ENCODE results near the genes ARRDC2 and KXD1.

DNA sequence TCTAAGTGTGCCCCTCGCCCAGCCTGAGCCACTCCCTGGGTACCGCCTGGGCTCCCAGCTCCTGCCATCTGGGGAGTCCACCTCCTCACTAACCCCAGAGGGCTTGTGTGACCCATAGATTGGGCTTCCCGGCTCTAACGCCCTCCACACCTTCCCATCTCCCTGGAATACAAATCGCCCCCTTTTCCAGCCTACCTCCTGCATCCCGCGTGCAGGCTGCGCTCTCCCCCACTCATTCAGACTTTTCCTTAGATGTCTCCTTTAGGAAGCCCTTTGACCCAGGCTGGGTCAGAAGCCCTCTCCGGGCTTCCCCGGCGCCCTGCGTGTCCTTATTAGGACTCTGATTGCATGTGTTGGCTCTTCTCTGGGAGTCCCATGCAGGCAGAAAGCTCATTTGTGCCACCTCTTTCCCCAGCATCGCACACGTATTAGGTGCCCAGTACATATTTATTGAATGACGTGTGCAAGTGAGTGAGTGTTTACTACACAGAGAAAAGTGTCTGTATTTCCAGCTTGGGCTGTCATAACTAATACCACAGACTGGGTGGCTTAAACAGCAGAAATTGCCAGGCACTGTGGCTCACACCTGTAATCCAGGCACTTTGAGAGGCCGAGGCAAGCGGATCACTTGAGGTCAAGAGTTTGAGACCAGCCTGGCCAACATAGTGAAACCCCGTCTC lies 803 bp downstream of the CCDC124 start:
- PRO-cap: no peak

DNA sequence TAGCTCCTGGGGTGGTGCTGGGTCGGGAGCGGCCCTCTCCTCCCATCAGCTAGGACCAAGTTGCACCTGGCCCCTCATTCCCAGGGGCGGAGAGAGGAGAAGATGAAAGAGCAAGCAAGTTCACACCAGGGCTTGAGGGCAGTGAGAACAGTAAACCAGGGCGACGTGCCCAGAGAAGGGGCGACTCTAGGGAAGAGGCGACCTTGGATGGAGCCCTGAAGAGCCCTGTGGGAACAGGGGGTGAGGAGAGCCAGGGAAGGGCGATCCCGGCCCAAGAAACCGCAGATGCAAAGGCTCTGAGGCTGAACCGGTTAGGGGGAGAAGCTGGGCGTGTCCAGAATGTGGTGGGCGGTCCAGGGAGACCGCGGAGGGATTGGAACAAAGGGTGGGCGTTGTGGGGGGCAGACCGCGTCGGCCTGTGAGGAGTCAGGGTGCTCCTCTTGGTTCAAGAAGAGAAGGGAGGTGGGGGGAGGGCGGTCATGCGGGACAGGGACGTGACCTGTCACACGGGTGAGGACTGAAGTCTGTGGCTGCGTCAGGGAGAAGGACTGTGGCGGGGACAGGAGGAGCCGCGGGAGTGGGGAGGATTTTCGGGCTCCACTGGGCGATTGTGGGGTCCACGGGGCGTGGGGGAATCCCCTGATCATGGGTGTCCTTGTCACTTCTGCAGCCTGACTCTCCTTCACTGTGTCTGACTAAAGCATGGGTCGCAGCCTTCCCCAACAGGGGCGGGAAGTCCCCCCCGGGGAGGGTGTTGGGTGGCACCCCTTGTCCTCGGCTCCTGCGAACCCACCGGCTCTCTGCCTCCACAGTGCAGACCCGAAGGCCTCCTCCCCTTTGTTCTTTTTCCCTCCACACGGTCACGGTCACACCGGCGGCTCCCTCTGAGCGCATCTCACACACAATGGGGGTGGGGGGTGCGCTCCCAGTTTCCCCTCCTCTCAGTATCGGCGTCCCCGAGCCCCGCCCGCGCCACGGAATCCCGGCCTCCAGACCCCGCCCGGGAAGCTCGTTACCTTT lies 16.6 kb upstream of the KCNN1 start:
- PRO-cap: no peak

- PRO-cap: unidirectional peak, plus-strand start at chr19:18008170
These were observed at the start of gene ARRDC2 for GRCh38 chr19:18007572-18008691. ARRDC2 (plus strand) TSS chr19:18008170.

- PRO-cap: no peak
These were observed 12.2 kb downstream of the ARRDC2 start for GRCh38 chr19:18020038-18020763.

GRCh38 chr19:18130315-18130916 lies 22.5 kb upstream of the PIK3R2 start:
- PRO-cap: no peak

- PRO-cap: no peak
These were observed 5.3 kb upstream of the PIK3R2 start for GRCh38 chr19:18147671-18148017.

- PRO-cap: no peak
These were observed 1.2 kb downstream of the PIK3R2 start for GRCh38 chr19:18153946-18154701.

DNA sequence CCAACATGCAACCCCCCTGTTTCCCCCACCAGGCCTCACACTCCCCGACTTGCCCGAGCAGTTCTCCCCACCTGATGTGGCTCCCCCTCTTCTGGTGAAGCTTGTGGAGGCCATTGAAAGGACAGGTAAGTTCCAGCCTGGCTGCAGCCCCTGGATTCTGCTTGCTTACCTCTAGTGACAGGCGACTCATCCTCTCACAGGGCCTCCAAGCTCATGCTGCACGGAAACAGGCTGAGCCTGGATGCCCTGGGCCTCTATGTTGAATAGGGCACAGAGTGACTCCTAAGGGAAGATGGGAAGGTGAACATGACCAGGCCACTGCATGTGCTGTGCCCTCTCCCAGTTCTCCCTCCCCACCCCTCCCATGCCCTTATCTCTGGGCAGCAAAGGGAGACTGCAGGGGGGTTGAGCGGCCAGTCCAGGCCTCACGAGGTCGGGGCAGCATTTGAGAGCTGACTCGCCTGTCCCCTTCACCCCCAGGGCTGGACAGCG lies 7.5 kb downstream of the PIK3R2 start:
- PRO-cap: no peak

- PRO-cap: no peak
These were observed 5.6 kb downstream of the IFI30 start for GRCh38 chr19:18179178-18179712.

GRCh38 chr19:18273519-18273960 lies 712 bp downstream of the IQCN start:
- PRO-cap: no peak

DNA sequence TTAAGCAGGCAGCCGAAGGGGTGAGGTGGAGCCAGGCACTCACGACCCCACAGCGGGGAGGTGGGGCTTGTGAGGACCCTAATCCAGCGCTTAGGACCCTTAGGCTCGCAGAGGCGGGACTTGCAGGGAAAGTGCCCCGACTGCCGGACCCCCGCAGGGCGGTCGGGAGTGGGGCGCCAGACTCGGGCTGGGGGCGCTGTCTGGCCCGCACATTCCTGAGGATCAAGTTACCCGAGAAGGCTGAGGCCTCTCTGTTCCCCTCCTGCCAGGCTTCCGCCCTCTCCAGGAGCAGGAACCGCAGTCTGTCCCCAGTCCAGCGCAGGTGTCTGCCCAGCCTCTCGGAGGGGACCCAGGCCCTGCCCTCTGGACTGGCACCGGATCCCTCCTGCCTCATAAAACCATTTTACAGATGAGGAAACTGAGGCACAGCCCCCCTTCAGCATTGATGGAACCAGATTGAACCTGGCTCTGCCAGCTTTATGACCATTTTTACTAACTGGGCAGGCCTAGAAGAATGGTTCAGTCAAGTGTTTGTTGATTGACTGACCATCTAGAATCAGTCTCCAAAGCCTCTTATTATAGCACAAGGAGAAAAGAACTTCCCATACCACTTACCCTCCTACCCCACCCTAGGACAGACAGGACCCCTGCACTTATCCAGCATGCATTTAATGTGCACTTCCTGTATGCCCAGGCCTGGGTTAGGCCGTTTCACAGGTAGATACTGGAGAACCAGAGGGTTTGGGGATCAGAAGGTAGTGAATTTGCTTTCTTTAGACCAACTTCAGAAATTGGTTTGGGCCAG lies 6.6 kb upstream of the JUND start:
- PRO-cap: no peak

DNA sequence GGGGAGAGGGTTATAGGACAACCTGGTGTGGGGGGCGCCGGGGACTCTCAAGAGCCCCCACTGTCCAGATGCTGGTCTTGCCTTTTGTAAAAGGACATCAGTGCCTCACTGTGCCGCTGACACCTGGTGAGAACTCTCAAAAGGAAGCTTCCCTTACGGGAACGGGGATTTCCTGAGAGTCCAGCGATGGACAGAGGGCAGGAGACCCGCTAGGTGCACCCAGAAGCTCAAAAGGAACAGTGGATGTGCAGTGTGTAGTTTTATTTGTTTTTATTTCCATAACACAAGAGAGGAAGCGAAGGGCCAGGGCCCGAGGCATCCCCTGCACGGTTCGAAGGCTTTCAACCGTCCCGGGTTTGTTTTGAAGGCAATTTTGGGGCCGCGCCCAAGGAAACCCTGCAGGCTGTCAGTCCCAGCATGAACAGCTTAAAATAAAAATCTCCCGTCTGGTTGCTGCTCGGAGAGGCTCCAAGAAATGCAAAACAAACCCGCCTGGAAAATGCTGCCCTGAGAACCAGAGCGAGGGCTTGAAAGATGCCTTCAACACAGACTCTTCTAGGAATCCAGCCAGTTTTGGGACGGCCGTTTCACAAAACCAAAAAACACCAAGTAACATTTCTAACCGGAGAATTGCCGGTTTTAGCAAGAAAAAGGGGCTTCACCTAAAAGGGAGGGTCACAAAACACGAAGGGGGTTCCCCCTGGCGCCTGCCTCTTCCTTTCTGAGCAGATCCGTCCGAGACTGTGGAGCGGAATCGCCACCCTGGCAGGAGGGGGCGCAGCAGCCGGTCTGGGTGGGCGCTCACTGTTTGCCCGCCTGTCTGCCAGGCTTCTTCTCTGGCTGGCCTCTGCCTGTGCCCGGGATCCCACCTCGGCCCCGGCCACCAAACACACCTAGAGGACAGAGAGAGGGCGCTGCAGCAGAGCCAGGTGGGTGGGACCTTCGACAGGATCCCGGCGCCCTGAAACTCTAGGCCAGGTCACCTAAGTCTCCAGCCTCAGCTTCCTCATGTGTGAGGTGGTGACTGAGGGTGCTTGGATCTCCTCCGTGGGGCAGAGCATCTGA lies 15.9 kb downstream of the LSM4 start:
- PRO-cap: no peak

DNA sequence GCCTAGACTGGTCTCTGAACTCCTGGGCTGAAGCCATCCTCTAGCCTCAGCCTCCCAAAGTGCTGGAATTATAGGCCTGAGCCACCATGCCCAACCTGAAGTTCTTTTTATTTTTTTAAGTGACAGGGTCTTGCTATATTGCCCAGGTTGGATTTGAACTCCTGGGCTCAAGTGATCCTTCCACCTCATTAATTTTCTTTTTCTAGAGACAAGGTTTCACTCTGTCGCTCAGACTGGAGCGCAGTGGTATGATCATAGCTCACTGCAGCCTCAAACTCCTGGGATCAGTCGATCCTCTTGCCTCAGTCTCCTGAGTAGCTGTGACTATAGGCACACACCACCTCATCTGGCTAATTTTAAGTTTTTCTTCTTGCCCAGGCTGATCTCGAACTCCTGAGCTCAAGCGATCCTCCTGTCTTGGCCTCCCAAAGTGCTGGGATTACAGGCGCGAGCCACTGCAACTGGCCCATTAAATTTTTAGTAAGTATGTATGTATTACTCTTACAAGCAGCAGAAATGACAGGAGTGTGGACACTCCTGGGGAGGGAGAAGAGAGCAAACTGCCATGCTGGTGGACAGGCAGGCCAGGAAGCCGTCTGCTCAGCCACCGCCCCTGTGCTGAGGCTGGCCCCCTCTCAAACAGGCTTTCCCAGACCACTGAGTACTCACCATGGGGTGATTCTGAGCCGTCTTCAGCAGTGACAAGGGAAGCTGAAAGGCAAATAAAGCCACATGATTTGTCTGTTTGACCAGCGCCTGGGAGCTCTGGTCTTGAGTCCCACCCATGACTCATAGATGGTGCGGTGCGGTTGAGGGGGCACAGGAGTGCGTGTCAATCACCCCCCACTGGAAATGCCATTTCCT lies 7.3 kb downstream of the LSM4 start:
- PRO-cap: no peak

- PRO-cap: no peak
These were observed 4.5 kb downstream of the ISYNA1 start for GRCh38 chr19:18433068-18434126.

DNA sequence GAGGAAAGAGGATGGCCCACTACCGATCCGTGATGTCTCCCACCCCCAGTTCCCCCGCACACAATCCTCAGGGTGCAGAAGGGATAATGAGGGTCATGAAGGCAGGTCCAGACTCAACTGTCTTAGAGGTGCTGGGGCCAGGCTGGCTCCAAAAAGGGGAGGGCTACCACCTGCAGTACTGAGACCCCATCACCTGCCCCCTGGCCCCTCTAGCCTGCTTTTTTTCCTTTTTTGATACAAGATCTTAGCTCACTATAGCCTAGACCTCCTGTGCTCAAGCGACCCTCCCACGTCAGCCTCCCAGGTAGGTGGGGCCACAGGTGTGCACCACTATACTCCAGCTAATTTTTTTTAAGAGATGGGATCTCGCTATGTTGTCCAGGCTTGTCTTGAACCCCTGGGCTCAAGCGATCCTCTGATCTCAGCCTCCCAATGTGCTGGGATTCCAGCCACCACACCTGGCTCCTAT lies 20.6 kb upstream of the ISYNA1 start:
- PRO-cap: no peak

- PRO-cap: no peak
These were observed 29.7 kb downstream of the ELL start for GRCh38 chr19:18491913-18492796.

- PRO-cap: no peak
These were observed 21.0 kb downstream of the ELL start for GRCh38 chr19:18500693-18501451.

- PRO-cap: bidirectional peak, plus-strand start at chr19:18557905, minus-strand start at chr19:18557665
These were observed at the start of gene KXD1 for GRCh38 chr19:18557347-18558133. KXD1 (plus strand) TSS chr19:18557870.

GRCh38 chr19:18594277-18594873 lies 5.8 kb downstream of the REX1BD start:
- PRO-cap: no peak

DNA sequence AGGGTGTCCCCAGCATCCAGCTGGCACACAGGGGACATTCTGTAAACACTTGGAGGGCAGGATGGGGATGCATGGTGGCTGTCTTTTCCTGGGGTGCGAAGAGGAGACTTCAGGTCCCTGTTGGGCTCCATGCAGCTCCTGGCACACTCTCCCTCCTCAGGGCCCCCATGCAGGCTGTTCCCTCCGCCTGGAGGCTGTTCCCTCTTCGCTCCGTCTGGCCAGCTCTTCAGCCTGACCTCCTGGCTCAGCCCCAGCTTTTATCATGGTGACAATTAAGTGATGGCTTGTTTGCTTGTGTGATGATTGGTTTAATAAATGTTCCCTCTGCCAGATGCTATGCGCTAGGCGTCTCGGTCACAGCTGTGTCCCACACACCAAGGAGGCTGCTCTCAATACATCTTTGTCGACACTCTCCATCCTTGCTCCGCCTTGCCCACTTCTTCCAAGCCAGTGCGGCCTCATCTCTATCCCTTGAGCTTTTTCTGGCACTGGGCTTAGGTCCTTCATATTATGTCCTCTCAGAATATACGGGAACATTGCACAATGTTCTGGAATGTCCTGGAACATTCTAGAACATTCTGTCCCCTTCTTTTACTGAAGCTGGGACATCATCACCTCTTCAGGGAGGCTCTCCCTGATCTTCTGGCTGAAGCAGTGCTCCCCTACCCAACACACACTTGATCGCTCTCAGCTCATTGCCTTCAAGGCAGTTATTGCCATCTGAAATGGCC lies 7.2 kb upstream of the KLHL26 start:
- PRO-cap: no peak

Measured in neutrophil (primary cell).